HT1080 (cell line): Measurements from ENCODE around the gene ABHD13.

GRCh38 chr13:104571515-104571844, 894.4 kb upstream of the DAOA start:
RAMPAGE:
- cytosol, long total RNA = no peak
- long total RNA = no peak
- nucleus, long total RNA = no peak

RAMPAGE:
- cytosol, long total RNA = no peak
- long total RNA = no peak
- nucleus, long total RNA = no peak
Observed at GRCh38 chr13:105920380-105920898, 454.6 kb downstream of the DAOA start.

RAMPAGE:
- cytosol, long total RNA = no peak
- long total RNA = no peak
- nucleus, long total RNA = no peak
Observed at GRCh38 chr13:105921857-105922332, 456.1 kb downstream of the DAOA start.

RAMPAGE:
- cytosol, long total RNA = no peak
- long total RNA = no peak
- nucleus, long total RNA = no peak
Observed at GRCh38 chr13:106417517-106417949, 117.9 kb downstream of the EFNB2 start.

GRCh38 chr13:106495799-106496247, 39.6 kb downstream of the EFNB2 start:
RAMPAGE:
- cytosol, long total RNA = no peak
- long total RNA = no peak
- nucleus, long total RNA = no peak

GRCh38 chr13:106558025-106558838, 9.7 kb downstream of the ARGLU1 start:
RAMPAGE:
- cytosol, long total RNA = no peak
- long total RNA = no peak
- nucleus, long total RNA = no peak

RAMPAGE:
- cytosol, long total RNA = no peak
- long total RNA = no peak
- nucleus, long total RNA = no peak
Observed at GRCh38 chr13:106619964-106620455, 52.1 kb upstream of the ARGLU1 start.

GRCh38 chr13:106649359-106650001, 81.5 kb upstream of the ARGLU1 start:
RAMPAGE:
- cytosol, long total RNA = no peak
- long total RNA = no peak
- nucleus, long total RNA = no peak

DNA sequence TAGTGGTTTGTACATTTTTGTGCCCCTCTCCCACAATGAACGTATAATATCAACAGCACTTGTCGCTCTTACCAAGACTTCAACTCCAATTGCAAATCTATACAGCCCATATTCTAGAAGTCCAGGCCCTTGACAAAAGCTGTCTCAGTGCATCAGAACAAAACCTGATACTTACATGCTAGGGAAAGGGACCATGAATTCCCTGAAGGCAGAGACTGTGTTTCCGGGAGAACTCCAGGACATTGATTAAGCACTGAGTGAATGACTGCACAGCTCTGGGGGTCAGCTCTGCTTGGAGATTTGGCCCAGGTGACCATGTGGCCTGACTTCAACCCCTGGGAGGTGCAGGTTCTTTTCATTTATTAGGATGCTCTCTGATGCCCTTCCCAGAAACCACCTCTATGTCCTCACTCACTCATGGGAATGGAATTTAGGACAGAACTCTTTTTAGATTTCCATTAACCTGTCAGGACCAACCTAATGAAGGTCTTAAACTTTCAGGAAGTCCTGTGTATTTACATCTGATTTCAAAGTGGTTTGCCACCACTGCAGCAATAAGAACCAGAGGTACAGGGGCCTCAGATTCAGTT, 393.2 kb upstream of the ARGLU1 start:
RAMPAGE:
- cytosol, long total RNA = no peak
- long total RNA = no peak
- nucleus, long total RNA = no peak

DNA sequence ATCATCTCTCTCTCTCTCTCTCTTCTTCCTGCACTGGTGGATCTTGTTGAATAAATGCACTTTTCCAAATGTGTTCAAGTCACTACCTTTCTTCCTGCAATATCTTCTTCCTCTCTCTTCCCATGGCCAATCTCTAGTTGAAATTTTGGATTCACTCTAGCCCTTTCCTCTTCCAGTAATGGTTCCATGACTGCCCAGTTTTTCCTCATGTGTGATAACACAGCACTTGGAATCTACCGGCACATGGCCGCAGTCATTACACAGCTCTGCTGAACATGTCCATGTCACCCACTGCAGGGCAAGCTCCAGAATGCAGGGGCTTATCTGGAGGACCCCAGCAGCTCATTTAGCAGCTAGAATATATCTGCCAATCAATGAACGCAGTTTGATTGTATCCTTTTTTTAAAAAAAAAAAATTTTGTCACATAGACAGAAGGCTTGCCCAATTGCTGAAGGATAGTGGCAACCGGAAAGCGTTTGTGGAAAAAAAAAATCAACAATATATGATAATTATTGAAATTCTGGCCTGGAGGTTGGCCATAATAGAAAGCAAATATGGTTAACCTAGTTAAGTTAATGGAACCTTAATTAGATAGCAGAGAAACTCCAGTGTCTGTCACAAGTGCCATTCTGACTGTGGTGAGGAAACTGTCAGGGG, 78.8 kb downstream of the NALF1 start:
RAMPAGE:
- cytosol, long total RNA = no peak
- long total RNA = no peak
- nucleus, long total RNA = no peak

DNA sequence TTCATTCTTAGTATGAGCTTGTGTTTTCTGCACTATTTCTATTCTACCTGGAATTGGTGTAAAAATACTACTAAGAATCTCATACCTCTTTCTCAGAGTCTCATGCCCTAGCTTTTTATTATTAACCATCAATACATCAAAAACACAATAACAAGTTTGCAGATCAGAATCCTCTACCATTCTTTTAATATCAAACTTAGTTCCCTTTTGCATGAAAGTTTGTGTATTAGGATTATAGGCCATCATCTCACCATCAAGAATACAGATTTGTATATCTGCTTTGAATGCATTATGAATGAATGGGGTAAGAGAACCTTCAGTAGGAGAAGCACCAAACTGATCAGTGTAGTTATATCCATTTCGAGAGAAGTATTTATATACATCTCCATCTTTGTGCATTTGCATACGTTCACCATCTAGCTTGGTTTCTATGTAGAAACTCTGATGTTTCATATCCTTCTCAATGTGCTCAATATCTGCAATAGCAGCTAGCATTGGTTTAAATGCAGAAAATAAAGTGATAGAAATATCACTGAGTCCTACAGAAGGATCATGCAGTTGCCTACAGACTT, 5.2 kb downstream of the LIG4 start:
RAMPAGE:
- cytosol, long total RNA = no peak
- long total RNA = no peak
- nucleus, long total RNA = no peak

DNA sequence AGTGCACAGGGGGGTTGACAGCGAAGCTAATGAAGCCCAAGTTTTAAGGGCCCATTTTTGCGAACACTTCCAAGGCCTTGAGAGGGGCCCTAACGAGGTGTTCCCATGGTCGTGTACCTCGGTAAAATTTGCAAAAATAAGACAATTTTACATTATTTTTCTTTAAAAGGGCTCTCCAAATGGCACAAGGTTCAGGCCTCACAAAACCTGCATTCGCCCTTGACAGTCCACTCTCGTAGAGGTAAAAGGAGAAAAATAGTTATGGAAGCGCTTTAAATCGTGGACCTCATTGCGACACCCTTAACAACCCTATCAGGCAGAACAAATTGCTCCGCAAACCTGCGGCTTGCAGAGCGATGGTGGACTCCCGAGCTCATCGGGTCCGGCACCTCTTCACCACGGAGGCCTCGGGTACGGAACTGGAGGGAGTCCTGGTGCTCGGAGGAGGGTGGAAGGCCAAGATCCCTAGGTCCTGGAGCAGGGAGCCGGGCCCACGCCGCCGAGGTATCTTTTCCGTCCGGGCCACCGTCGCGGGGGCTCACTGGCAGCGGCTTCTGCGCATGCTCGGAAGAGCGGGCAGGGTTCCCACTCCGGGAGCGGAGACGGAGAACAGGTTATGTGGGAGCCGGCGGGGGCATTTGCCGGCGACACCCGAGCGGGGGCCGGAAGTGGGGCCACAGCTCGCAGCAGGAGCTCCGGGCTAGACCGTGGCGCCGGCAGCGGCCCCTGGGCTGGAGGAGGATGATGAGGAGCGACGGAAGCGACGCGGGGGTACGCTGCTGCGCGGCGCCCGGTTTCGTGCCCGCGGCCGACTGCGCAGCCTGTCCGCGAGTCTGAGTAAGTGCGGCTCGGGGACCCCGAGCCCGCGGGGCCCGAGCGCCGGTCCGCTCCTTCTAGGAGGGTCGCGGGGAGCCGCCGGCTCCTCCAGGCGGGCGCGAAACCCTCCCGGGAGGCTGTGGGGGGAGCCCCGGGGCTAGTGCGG, at the start of gene ABHD13:
Gene ABHD13 (plus strand): TSS at position 570 of the 982 bp plus-strand sequence.
RAMPAGE:
- cytosol, long total RNA = start-site peak on the plus strand centred at position 648 of the sequence, 125 bp wide, 169 and 468 reads in 2 replicates
- long total RNA = start-site peak on the plus strand centred at position 578 of the sequence, 22 bp wide, 30 reads; start-site peak on the plus strand centred at position 674 of the sequence, 11 bp wide, 36 reads
- nucleus, long total RNA = no peak

DNA sequence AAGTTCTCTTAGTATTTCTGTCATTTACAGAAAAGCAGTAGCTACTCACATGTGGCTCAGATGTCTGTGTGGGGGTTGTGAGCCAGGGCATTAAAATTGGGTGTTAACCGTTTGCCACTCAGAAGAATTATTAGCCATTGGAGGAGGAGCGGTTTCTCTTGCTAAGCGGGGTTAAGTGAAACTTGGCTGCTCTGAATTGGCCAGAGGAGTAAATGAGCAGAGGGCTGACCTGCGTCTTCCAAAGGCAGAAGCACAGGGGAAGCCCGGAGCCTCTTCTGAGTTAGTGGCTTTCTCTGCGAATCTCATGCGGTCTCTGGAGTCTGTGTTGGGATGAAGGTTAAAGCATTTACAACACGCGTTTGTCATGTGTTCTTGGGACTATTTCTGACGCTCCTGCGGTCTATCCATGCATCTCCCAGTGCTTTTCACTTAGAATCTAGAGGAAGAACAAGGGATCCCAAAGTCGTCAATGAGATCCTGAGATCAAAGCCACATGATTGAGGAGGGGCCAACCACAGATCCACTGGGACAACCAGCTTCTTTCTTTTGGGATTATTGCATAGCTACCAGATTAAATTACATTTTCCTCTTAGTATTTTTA, 132.6 kb upstream of the MYO16 start:
RAMPAGE:
- cytosol, long total RNA = no peak
- long total RNA = no peak
- nucleus, long total RNA = no peak

DNA sequence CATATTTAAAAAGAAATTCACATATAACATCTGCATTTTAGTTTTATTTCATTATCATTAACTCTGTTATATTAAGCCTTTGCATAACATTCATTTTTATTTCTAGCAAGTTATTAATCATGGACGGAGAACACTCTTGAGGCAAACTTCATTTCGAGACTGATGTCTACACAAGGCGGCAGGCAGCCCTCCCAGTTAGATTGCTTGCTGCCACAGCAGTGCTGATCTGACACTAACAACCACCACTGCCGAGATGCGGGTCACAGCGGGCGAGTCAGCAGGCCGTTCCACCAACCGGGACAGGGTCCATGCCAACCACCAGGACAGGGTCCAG, 243.9 kb downstream of the MYO16 start:
RAMPAGE:
- cytosol, long total RNA = no peak
- long total RNA = no peak
- nucleus, long total RNA = no peak

DNA sequence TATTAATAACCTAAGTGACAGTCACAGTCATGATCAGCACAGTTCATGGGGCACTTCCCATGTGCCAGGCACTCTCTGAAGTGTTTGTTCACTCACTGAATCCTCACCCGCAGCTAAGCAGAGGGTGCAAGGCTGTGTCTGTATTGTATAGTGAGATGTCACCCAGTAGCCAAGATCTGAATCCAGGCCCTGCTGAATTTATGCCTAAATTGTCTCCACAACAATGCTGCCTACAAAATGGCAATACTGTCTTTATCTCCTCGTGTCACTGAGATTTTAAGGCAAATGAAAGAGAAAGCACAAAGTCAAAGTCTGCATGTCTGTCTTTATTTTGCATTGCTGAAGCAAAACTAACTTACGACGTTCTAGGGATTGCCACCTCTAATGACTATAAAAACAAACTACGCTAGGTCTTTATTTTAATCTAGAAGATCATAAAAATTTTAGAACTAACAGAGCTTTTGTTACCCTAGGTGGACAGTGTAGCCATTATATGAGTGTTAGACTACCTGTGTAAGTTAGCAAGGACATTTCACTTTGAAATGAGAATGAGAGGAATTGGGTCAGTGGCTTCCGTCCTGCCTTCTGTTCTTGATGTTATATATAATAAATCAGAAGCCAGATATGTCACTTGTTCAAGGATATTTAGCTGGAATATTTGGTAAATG, 286.9 kb downstream of the MYO16 start:
RAMPAGE:
- cytosol, long total RNA = no peak
- long total RNA = no peak
- nucleus, long total RNA = no peak

DNA sequence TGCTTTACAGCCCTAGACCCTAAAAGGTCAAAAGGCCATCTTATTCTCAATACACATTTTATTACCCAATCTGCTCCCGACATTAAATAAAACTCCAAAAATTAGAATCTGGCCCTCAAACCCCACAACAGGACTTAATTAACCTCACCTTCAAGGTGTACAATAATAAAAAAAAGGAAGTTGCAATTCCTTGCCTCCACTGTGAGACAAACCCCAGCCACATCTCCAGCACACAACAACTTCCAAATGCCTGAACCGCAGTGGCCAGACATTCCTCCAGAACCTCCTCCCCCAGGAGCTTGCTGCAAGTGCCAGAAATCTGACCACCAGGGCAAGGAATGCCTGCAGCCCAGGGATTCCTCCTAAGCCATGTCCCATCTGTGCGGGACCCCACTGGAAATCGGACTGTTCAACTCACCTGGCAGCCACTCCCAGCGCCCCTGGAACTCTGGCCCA, 519.0 kb downstream of the IRS2 start:
RAMPAGE:
- cytosol, long total RNA = no peak
- long total RNA = no peak
- nucleus, long total RNA = no peak

GRCh38 chr13:109268627-109269311, 517.6 kb downstream of the IRS2 start:
RAMPAGE:
- cytosol, long total RNA = no peak
- long total RNA = no peak
- nucleus, long total RNA = no peak

RAMPAGE:
- cytosol, long total RNA = no peak
- long total RNA = no peak
- nucleus, long total RNA = no peak
Observed at GRCh38 chr13:109568176-109568900, 218.0 kb downstream of the IRS2 start.

GRCh38 chr13:109576181-109576554, 210.2 kb downstream of the IRS2 start:
RAMPAGE:
- cytosol, long total RNA = no peak
- long total RNA = no peak
- nucleus, long total RNA = no peak

DNA sequence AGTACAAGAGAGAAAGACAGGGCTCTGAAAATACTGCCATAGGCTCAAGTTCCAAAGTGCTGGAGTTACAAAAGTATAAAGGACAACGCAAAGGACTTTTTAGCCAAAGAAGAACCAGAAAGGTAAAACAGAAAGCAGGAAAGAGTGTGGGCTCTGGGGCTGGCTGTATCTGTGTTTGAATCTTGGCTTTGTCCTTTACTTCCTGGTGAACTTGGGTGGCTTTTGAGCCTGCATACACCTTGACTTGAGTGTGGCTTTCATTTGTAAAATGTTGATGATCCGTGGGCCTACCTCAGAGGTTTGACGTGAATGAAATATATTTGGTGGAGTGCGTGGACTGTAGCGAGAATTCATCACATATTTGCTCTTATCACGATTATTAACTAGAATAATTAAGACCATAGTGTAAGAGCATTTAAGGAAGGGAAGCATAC, 196.0 kb downstream of the IRS2 start:
RAMPAGE:
- cytosol, long total RNA = no peak
- long total RNA = no peak
- nucleus, long total RNA = no peak